Caco-2 (cell line): ENCODE results near the genes PAIP2 and DNAJC18.

DNA sequence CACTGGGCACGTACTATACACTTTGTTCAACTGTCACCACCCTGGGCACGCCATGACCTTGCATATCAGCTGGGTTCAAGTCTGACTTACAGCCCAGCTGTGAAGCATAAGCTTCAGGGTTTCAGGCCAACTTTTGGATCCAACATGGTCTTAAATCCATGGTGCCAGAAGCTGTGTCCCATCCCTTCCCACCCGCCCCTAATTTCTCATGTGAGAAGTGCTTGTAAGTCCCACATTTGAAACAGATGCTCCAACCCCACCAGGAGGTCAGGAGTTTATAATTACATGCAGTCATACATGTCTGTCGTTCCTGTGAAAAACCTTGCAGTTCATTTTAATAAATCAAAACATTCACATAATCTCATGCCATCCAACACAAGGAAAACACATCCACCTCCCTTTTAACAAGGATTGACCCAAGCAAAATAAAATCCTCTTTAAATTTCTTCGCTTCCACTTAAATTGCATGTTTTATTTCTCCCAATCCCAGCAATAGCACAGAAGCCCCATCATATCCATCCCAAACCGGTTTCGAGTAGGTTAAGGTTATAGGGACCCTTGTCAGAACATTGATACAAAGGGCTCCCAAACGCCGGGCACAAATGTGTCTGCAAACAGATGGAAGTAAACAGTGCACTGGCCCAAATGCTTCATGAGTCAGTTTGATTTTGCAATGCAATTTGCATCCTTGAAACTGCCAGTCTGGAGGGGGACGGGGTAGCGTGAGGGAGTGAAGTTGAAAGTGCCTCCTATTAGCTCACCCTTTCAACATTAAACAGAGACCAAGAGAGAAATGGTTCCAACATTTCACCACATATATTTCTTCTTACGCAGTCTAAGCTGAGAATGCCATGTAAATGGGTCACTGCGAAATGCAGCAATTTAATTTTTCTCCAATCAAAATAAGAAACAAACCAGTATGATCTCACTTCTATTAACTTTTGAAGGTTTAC, 35.8 kb downstream of the ETF1 start:
- PRO-cap: no peak
- RRBS: no CpG with 5 or more reads among the region's 13 CpGs

DNA sequence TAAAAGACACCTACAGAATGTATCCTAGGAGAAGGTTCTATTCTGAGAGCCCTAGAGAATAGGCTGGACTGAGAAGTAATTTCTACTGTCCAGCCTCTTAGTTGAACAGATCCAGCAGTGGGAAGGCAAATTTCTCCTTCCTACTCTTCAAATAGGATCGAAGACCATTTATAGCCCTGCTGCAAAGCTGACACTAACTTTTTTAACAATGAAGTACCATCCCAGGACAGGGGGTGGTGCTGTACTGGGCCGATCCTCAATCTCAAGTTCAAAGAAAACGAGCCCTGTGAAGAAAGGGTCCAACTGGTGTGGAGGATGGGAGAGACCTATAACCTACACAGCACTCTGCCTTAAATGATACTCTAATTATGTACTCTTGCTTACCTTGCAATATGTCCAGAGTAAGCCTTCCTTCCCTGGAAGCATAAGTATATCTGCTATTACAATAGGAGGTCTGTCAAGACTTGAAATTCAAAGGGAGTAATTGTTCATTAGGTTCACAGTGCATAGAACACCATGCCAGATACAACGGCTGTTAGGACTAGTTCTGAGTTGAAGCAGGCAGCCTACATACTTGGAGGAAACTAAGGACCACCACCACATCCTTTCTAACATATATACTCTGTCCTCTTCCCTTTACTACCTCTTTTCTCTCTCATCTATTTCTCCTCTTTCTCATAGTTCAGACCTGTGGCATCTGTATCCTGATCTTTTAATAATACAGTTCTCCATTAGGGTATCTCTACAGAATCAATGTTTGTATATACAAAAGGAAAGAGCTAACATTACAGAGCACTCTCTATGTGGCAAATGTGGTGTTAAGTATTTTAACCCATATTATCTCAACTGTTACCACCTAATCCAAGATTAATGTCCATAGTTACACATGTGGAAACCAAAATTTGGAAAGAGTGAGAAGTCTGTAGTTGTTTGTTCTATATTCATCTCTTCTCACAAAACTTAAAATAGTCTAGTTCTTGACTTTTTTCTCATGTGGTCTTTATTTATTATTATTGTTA, 6.2 kb downstream of the ETF1 start:
- PRO-cap: no peak
- RRBS: no CpG with 5 or more reads among the region's 4 CpGs

DNA sequence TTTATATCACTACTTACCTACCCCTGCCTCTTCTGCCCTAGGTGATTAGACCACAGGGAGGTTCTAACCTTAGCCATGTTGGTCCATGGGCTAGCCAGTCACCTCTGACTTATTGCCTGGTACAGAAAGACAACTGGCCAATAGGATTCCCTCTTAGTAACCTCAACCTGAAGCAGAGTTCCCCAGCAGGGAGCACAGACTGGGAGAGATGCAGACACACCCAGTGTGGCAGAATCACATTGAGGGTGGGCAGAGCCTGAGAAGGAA, 53.2 kb upstream of the HSPA9 start:
- PRO-cap: no peak

- PRO-cap: no peak
- RRBS: no CpG with 5 or more reads among the region's 11 CpGs
These were observed 99.1 kb upstream of the LRRTM2 start for GRCh38 chr5:138974103-138974790.

- PRO-cap: no peak
- RRBS: no CpG with 5 or more reads among the region's 6 CpGs
These were observed 16.1 kb downstream of the SIL1 start for GRCh38 chr5:139182065-139182425.

GRCh38 chr5:139276969-139277776, 16.4 kb upstream of the MATR3 start:
- PRO-cap: no peak
- RRBS: no CpG with 5 or more reads among the region's 6 CpGs

GRCh38 chr5:139278268-139279102, 15.1 kb upstream of the MATR3 start:
- PRO-cap: no peak
- RRBS: no CpG with 5 or more reads among the region's 4 CpGs

DNA sequence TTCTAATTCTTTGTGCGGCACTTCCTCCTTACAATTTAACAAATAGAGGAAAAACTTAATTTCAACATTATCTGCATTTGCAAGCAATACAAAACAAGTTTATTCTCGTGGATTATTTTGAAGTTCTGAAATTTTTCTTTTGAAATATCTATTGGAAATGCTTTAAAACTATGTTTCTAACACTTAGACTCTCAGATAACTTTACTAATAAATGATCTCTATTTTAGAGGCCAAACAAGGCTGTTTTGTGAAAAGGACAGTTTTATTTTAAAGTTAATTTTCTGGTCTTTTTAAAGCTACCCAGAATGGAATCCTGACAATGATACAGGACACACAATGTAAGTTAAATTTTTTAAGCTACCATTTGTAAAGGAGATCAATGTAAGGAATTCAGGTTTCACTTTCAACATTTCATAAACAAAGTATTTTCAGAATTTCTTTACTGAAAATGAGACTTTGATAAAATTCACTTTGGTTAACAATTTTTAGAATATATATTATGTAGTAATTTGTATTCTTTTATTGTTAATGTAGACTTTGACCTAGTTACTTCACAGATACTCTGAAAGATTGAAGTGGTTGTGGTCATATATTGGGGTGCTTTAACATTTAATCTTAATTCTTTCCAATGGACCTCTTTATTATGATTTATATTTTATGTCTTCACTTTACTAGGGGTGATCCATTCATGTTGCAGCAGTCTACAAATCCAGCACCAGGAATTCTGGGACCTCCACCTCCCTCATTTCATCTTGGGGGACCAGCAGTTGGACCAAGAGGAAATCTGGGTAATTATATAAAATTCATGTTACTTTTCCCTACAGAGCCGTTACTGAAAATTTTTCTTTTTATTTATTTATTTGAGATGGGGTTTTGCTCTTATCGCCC, 22.1 kb downstream of the MATR3 start:
- PRO-cap: no peak
- RRBS: no CpG with 5 or more reads among the region's 4 CpGs

GRCh38 chr5:139329616-139330014, 12.0 kb upstream of the PAIP2 start:
- PRO-cap: no peak
- RRBS: no CpG with 5 or more reads among the region's 2 CpGs

DNA sequence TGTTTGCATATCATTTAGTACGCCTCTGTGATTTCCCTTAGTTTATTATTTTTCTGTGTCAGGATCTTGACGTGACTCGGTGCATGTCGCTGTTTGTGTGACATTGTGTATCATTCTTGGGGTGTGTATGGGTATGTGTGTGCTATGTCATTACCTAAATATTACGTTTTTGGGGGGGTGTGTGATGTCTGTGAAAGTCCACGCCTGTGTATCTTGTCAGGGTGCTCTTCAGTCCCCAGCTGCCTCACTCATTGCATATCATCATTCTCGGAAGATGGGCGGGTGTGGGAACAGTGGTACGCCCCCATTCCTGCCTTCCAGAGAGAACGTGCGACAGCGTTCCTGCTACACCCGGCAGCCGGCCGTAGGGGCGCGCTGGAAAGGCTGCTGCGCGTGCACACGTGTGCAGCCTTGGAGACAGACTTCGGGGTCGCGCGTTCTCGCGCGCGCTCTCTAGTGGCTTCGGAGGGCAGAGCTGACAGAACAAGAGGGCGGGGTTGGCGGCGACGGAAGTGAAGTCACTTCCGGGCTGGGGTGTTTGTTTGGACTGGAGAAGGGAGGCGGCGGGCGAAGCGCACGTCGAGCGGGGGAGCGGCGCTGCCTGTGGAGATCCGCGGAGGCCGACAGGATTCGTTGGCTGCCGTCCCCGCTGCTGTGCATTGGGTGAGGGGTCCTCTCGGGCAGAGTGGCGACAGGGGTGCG, at the start of gene PAIP2:
Gene PAIP2, plus strand, starts transcription at position 537 of the 702 bp plus-strand sequence.
- PRO-cap: bidirectional peak, plus-strand start at position 547 of the sequence, minus-strand start at position 426 of the sequence
- RRBS: no CpG with 5 or more reads among the region's 52 CpGs

DNA sequence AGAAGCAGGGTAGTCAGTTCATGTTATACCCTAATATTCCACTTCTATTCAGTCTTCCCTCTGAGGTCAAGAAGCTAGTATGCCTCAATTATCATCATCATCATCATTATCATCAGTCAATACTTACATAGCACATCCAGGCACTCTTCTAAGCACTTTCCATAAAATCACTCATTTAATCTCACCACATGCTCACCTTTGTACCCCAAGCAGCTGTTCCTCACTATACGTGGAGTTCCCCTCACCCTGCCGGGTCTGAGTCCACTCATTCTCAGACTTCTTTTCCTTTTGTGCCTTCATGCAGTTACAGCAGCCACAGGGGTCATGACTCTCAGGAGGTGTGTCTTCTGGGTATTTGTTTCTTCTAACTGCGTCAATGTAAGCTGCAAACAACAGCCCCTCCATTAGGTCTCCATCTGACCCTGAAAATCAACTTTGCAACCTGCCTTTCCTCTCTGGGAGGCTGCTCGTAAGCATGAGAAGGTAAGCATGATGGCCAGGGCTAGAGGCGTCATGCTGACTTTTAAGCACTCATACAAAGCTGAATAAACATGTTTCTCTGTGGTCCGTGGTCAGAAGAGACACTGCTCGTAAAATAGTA, 2.0 kb downstream of the DNAJC18 start:
- PRO-cap: no peak
- RRBS: no CpG with 5 or more reads among the region's 7 CpGs

DNA sequence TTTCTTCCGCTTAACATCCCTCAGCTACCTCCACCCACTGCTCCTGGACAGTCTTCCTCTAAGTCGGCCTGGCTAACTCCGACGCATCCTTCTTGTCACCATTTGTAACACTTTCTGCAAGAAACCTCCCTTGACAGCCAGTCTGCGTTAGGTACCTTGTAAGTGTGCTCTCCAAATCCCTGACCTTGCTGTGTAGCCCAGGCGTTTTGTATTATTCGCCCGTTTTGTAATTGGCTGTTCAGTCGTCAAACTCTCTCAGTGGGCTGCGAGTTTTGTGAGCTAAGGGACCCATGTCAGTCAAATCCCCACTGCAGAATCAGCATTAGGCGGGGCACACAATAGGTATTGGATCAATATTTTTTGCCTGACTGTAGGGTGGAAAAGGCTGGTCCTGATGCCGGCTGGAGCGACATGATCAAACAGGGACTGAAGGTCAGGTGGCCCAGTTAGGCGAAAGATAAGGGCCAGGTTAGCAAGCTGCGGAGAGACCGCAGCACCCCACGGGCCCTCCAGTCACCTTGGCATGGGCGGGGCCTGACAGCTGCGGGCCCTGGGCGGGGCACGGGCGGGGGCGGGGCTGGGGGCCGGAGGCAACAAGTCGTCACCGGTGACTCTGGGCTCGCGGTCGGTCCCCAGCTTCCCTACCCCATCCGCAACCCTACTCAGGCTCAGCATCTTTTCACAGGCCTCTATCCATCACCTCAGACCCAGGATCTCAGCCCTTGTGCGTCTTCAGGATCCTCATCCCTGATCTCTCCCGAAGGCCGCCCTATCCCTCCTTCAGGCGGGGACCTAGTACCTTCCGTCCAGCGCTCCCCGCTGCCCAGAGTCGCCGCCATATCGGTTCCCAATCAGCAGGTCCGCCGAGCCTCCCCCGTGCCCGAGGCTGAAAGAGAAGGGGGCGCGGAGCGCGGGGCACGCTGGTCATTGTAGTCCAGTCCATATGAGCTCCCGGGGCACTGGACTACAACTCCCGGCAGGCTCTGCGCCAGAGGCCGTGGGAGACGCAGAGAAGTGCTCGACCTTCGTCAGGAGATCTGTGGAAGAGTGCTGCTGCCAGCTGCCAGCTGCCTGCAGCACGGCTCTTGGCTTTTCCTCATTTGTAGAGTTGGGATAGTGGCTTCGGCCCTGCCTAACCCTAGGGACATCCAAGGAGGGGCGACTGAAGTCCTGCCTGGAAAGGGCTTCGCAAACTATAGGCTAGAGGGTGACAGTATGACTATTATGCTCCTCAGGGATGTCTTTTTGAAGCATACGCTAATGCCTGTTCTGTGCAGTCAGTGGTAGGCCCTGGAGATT, at the start of gene DNAJC18:
Gene DNAJC18, minus strand, starts transcription at position 919 of the 1,299 bp plus-strand sequence.
- PRO-cap: bidirectional peak, plus-strand start at position 604 of the sequence, minus-strand start at position 515 of the sequence; bidirectional peak, plus-strand start at position 1,031 of the sequence, minus-strand start at position 862 of the sequence
- RRBS: no CpG with 5 or more reads among the region's 61 CpGs

- PRO-cap: no peak
- RRBS: no CpG with 5 or more reads among the region's 5 CpGs
These were observed 813 bp downstream of the ECSCR start for GRCh38 chr5:139461692-139462168.

GRCh38 chr5:139481611-139482003, 951 bp downstream of the STING1 start:
- PRO-cap: no peak
- RRBS: no CpG with 5 or more reads among the region's 4 CpGs

GRCh38 chr5:139566478-139566860, 5.3 kb downstream of the UBE2D2 start:
- PRO-cap: no peak
- RRBS: no CpG with 5 or more reads among the region's 4 CpGs

DNA sequence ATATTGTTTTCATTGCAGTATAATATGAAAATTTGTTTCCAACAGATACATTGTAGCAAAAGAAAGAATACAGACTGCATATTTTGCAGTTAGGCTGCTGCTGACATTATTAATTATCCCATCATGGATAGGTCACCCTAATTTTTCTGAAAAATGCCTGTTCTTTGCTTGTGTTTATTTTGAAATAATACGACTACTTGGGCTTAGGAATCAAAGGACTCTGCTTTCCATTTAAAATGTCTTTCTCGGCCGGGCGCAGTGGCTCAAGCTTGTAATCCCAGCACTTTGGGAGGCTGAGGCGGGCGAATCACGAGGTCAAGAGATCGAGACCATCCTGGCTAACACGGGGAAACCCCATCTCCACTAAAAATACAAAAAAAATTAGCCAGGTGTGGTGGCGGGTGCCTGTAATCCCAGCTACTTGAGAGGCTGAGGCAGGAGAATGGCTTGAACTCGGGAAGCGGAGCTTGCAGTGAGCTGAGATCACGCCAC, 12.3 kb downstream of the UBE2D2 start:
- PRO-cap: no peak
- RRBS: no CpG with 5 or more reads among the region's 13 CpGs

DNA sequence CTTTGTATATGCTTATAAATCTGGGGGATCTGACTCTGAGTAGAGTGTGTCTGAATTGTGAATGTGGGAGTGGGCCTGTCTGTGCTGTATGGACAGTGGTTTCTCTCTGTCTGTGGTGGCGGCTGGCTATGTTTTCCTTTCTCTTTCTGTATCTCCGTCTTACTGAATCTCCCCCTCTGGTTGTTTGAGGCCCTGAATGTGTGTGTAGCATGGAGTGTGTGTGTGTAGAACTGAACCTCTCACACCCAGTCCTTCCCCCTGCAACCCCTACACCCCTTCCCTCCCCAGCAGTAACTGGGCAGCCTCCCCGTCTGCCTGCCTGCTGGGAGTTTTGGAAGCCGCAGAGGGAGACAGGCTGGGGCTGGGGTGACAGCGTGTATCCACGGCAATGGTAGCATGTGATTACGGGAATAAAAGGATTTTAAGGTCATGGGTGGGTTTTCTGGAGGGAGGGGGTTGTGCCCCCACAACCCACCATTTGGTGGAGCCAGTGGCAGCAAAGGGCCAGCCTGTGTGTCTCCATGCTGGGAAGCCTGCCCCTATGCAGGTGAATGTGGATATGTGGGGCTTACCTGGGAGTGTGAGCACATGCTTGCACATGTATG, 4.8 kb downstream of the CXXC5 start:
- PRO-cap: no peak
- RRBS: no CpG with 5 or more reads among the region's 7 CpGs

GRCh38 chr5:139665500-139666549, 17.7 kb downstream of the CXXC5 start:
- PRO-cap: no peak
- RRBS: 96% methylated on average over 4 of the region's 16 CpGs

GRCh38 chr5:139673881-139674344, 25.8 kb downstream of the CXXC5 start:
- PRO-cap: no peak
- RRBS: no CpG with 5 or more reads among the region's 6 CpGs

DNA sequence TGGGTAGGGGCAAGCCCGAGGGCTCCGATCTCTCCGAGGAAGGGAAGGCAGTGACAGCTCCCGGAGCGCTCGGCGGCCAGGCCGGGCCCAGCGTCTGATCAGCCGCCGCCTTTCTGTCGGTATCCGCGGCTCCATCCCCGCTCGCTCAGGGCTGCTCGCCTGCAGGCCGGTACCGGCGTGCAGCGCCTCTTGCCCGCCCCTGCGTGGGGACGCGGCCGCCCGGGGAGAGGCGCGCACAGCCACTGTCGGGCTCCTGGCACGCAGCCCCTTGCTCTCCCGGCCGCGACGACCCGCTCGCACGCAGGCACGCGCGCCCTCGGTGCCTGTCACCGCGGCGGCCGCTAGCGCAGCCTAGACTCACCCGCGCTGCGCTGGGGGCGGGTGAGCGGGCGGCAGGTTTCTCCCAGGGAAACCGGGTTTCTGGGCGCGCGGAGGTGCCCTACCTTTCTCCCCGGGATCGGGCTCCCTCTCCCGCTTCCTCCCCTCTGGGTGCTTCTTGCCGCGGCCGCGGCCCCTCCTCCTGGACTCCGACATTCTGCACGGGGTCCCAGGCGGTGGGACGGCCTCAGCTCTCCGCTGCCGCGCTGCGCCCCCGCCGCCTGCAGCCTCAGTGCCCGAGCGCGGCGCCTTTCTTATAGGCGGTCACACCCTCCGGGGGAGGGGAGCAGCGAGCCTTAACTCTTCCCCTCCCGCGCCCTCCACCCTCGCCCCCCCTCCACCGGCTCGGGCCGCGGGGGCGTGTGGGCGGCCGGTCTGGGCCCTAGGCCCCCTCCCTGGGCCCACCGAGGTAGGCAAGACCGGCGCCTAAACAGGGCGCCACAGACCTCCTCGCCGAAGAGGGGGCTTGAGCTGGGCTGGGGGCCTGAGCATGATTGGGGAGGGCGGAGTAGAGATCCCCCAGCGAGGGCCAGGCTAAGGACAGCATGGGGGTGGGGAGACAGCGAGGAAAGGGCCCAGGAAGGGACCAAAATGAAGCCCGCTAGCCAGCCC, 108.6 kb downstream of the PSD2 start:
- PRO-cap: unidirectional peak, minus-strand start at position 608 of the sequence
- RRBS: 11% methylated on average over 38 of the region's 101 CpGs